Measurements from ENCODE around the gene PCDHGA9.

DNA sequence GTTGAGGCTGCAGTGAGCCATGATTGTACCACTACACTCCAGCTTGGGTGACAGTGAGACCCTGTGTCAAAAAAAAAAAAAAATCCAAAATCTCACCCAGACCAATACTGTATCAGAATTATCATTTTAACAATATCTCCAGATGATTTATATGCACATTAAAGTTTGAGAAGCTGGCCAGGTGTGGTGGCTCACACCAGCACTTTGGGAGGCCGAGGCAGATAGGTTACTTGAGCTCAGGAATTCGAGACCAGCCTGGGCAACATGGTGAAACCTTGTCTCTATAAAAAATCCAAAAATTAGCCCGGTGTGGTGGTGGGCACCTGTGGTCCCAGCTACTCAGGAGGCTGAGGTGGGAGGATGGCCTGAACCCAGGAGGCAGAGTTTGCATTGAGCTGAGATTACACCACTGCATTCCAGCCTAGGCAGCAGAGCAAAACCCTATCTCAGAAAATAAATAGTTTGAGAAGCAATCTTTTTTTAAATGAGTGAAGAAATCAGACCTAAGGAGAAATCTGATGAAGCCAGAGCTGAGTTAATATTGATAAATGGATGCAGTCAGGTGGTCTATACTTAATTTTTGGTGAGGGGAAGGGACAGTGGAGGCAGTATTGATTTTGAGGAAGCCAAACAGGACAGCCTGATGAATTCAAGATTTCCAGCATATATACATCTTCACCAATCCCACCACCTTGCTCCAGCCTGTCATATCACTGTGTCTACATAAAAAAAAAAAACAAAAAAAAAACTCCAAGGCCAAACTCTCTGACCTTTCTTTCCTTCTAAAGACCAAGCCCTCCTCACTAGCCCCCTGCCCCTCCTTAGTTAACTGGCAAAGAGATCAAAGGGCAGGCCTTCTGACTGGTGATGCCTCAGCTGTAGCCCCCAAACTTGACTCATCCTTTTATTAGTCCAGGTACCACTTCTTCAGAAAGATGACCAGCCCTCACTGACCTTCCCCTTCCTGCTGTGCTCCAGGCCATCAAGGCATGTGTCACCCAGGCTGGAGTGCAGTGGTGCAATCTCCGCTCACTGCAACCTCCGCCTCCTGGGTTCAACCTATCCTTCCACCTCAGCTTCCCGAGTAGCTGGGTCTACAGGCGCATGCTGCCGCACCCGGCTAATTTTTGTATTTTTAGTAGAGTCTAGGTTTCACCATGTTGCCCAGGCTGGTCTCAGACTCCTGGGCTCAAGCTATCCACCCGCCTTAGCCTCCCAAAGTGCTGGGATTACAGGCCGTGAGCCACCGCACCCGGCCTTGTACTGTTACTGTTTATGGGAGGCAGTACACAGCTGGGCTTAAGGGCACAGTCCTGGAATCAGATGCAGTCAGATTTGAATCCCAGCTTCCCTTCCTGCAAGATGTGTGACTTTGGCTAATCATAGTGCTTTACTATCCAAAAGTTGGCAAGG lies 1.0 kb upstream of the EIF4EBP3 start:
- RRBS: no CpG with 5 or more reads among the region's 13 CpGs

- RRBS: no CpG with 5 or more reads among the region's 4 CpGs
Measured at GRCh38 chr5:140630531-140631469, 2.2 kb downstream of the CD14 start.

DNA sequence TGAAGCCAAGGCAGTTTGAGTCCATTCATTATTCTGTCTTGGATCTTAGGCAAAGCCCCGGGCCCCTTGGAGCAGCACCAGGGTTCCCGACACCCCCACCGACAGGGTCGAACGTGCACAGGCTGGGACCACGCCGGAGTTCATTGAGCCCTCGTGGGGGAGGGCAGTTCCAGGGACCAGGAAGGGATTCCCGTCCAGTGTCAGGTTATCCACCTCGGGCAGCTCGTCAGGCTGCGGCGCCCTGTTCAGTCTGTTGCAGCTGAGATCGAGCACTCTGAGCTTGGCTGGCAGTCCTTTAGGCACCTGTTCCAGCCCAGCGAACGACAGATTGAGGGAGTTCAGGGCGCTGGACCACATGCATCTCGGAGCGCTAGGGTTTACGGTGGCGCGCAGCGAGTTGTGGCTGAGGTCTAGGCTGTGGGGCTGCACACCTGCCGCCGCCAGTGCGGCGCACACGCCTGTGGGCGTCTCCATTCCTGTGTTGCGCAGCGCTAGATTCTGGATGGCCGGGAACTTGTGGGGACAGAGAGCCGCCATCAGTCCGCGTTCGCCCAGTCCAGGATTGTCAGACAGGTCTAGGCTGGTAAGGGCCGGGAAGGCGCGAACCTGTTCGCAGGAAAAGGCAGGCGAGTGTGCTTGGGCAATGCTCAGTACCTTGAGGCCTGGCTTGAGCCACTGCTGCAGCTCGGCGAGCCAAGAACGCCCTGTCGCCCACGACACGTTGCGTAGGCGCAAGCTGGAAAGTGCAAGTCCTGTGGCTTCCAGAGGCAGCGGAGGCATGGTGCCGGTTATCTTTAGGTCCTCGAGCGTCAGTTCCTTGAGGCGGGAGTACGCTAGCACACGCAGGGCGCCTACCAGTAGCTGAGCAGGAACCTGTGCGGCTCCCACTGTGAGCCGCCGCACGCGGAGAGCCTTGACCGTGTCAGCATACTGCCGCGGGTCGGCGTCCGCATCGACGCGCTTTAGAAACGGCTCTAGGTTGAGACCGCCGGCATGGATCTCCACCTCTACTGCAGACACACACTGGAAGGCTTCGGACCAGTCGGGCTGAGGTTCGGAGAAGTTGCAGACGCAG lies 827 bp downstream of the CD14 start:
- RRBS: 59% methylated on average over 9 of the region's 78 CpGs

DNA sequence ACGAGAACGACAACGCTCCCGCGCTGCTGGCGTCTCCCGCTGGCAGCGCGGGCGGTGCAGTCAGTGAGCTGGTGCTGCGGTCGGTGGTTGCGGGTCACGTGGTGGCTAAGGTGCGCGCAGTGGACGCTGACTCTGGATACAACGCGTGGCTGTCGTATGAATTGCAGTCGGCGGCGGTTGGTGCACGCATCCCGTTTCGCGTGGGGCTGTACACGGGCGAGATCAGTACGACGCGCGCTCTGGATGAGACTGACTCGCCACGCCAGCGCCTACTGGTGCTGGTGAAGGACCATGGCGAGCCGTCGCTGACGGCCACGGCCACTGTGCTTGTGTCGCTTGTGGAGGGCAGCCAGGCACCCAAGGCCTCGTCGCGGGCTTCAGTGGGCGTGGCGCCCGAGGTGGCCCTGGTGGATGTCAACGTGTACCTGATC lies 2.0 kb downstream of the PCDHA10 start:
- RRBS: no CpG with 5 or more reads among the region's 49 CpGs

DNA sequence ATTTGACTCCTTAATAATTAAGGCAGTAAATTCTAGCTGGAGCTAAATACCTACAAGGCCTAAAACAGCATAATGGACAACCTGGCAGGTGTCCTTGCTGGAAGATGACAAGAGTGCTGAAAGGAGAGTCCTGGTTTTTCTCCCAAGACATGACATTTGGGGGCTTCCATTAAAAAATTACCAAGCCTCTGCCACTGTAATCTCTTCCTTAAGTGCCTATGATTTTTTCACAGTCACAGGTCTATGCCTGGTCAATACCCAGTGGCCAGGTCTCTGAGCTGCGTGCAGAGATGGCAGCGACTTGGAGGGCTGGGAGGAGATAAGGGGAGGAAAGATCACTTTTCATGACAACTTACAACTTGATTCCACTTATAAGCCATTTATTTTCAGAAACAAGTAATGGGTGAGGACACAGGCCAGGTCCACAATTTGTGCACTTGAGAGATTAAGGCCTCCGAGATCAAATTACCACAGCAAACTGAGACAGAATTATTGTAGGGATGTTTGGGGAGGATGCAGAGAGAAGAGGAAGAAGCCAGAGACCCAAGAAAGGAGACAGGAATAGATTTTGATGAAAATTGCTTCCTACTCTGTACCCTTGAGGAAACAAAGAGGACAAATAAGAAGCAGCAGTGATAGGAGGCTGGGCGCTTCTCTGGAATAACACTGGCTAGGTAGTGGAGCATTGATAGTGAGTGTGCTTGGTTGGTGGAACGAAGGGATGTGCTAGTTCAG lies 1.9 kb upstream of the PCDHAC2 start:
- RRBS: no CpG with 5 or more reads among the region's 5 CpGs

DNA sequence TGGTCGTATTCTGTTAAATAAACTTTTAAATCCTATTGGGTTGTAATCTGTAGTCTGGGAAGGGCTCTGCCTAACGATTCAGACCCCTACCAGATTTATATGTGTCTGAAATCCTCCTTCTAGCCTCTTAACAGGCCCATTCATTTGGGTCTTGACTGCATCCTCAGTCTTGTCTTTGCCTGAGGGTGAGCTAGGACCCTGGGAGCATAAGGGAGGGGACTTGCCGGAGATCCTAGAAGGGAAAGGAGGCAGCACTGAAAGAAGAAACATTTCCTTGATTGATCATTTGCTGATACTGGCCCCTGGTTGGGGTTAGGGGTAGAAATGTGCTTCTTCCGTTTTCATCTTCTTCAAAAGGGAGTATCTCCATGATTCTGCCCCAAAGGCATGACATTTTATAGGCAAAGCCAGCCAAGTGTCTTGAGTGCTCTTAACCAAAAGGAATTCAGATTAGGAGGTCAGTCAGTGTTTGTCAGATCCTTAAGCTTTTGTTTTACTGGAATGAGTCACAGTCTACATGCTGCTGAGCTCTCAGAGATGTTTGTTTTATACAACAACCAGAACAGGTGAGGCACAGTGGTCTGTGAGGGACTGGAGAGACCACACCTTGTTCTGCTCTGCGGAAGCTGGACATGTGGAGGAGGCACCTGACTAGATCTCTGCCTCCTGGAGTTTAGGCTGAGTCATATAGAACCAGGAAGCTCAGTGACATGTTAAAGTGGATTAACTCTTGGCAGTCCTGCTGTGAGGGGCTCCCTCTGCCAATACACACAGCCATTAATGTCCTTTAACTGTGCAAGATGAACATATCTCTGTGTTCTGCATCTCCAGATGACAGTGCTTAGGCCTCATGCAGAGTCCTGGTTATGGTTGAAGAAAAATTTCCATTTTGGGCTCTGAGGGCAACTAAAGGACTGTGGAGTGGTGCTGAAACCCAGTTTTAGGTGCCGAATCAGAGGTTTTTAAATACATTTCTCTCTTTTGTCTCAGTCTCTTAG lies 37.8 kb downstream of the PCDHAC2 start:
- RRBS: no CpG with 5 or more reads among the region's 6 CpGs

- RRBS: no CpG with 5 or more reads among the region's 37 CpGs
Measured at GRCh38 chr5:141402625-141403426, at the start of gene PCDHGA9. PCDHGA9 (plus strand) TSS chr5:141402778.

DNA sequence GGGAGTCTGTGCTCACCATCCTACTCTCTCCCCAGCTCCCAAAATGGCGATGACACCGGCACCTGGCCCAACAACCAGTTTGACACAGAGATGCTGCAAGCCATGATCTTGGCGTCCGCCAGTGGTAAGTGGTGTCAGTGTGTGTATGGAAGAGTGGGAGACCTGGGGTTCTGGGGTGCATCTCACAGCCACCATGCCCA lies 16.4 kb downstream of the PCDHGC5 start:
- RRBS: 100% methylated on average over 2 of the region's 4 CpGs

GRCh38 chr5:141528106-141529078 lies 39.5 kb downstream of the PCDHGC5 start:
- RRBS: no CpG with 5 or more reads among the region's 12 CpGs

- RRBS: 6% methylated on average over 4 of the region's 46 CpGs
Measured at GRCh38 chr5:141850179-141850949, 27.8 kb downstream of the PCDH1 start.

- RRBS: no CpG with 5 or more reads among the region's 8 CpGs
Measured at GRCh38 chr5:141852561-141853268, 25.5 kb downstream of the PCDH1 start.

DNA sequence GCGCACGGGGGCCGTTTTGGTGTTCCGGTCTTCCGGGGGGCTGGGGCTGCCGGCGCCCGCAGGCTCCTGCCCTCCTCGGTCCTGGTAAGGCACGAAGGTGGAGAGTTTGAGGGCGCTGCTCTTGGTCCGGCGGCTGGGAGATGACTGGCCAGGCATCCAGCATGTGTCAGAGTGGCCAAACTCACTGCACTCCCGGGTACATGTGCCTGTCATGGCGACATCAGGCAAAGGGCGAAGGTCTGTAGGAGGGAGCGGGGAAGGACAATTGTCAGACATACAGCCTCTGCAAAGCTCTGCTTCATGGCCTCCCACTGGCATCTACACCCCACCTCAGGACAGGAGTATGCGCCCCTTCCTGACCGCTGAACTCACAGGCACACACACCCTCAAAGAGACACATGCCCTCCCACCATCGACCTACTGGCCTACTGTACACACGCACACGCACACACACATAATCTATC lies 24.0 kb downstream of the PCDH1 start:
- RRBS: 96% methylated on average over 4 of the region's 22 CpGs

DNA sequence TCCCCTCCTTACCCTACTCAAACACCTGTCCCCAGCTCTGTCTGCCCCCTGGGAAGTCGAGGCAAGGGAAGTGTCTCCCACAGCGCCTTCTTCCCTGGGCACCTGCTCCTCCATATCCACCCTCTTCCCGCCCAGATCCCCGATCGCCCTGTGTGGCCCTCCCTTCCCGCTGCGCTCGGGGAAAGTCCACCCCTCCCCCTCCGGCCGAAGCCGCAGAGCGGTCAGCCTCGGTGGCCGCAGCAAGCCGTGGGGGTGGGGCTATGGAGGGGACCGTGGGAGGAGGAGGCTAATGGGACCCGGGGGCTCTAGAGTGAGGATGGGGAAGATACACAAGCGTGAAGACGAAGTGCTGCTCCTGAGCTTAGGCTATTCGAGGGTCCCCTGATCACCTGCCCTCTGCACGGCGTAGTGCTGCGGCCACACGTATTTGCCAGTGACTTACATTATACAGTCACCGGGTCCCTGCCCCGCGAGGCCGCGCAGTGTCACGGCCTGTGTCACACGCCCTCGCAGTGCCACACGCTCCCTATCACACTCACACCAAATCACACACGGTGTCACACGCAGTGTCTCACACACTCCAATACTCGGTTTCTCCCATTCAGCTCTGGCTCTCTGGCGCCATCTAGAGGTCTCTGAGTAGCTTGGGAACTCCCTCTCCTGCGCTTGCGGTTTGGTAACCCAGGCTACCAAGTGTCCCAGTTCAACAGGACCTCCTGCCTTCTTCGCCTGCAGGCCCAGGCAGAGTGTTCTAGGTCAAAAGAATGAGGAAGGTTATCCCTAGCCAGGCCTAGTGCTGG lies 720 bp upstream of the PCDH1 start:
- RRBS: 8% methylated on average over 8 of the region's 40 CpGs

- RRBS: no CpG with 5 or more reads among the region's 3 CpGs
Measured at GRCh38 chr5:141970042-141971018, 1.4 kb downstream of the RNF14 start.

- RRBS: no CpG with 5 or more reads among the region's 3 CpGs
Measured at GRCh38 chr5:141978312-141978920, 9.5 kb downstream of the RNF14 start.

- RRBS: no CpG with 5 or more reads among the region's 10 CpGs
Measured at GRCh38 chr5:142046008-142046715, 33.3 kb upstream of the GNPDA1 start.

DNA sequence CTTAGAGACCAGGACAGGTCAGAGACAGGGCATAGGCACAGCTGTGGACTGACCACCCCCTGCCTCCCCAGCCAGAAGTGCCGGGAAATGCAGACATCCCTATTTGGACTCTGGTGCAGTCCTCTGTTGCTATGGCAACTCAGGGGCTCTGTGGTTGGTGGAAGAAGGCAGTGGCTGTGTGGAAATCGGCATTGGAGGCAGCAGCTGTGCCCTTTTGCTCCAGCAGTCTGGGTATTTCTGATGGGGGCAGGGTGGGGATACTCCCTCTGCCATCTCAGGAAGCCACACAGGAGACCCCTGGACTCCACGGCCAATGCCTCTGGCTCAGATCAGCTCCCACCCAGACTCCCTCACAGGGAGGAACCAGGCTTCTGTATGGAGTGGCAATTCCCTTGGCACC lies 43.2 kb upstream of the NDFIP1 start:
- RRBS: no CpG with 5 or more reads among the region's 3 CpGs

- RRBS: no CpG with 5 or more reads among the region's 1 CpG
Measured at GRCh38 chr5:142118183-142118513, 9.6 kb downstream of the NDFIP1 start.

- RRBS: no CpG with 5 or more reads among the region's 3 CpGs
Measured at GRCh38 chr5:142133679-142134392, 25.3 kb downstream of the NDFIP1 start.

DNA sequence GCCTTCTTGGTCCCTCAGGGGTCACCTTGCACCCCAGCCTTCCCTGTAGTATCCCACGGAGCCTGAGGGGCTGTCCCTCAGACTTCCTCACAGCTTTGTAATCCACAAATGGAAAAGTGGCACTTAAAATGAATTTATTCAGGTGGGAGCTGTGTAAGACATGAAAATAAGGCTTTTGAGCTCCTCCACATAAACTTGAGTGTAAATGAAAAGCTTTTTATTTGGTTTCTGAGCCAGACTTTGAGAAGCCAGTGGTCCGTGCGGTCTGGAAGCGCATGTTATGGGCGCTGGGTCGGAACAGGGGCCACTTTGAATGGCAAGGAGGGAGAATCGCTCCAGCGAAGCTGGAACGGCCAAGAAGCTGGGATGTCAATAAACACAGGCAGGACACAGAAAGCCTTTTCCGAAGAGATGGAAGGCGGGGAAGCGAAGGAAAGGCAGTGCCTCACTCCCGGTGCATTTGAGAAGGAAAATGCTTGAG lies 84.0 kb upstream of the SPRY4 start:
- RRBS: no CpG with 5 or more reads among the region's 13 CpGs

All from HL-60 (cell line).